Parietal lobe (tissue), 2 donors: Measurements from ENCODE around the genes BRDT and BCAR3.

DNA sequence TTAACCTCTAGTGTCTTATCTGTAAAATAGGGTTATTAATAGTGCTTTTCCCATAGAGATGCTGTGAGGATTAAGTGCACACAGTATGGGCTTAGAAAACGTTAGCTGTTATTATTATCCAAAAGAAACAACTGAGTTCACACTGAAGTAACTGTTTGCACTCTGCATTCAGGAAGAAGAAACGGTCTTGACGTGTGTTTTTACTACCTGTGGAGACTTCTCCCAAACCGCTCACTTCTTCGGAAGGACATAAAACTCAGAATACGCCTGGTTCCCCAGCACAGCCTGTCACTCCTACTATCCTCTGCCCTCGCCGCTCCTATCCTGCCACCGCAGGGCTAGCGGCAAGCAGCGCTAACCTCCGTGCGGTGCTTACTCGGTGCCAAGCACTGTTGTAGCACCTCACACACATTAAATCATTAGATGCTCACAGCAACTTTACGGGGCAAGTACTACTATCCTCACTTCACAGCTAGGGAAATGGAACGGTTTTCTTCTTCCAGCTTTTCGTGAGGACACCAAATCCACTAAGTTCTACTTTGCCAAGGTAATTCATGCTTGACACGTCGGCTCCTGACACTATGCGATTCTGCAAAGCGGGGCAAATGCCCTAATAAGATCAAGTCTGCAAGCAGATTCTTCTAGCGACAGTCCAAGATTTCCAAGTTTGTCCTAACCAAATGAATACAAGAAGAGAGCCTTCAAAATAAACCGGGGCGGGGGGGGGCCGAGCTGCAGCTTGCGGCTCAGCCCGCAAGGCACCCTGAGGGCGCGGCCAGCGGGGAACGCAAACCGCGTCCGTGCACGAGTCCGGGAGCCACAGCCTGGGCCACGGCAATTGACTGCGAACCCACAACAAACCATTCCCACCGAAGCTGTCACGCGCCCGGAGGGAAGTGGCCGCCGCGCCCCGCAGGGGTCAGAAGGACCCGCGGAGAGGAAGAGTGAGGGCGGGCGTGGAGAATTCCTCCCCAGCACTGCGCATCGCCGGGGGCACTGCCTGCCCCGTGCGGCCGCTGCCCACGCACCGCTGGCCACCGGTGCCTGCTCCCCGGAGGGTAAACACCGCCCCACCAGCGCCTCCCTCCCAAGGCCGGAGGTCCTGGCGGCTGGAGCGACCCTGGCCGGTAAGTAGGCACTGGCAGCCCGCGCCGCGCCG lies 927 bp downstream of the TGFBR3 start:
- RAMPAGE, long total RNA, result no peak

DNA sequence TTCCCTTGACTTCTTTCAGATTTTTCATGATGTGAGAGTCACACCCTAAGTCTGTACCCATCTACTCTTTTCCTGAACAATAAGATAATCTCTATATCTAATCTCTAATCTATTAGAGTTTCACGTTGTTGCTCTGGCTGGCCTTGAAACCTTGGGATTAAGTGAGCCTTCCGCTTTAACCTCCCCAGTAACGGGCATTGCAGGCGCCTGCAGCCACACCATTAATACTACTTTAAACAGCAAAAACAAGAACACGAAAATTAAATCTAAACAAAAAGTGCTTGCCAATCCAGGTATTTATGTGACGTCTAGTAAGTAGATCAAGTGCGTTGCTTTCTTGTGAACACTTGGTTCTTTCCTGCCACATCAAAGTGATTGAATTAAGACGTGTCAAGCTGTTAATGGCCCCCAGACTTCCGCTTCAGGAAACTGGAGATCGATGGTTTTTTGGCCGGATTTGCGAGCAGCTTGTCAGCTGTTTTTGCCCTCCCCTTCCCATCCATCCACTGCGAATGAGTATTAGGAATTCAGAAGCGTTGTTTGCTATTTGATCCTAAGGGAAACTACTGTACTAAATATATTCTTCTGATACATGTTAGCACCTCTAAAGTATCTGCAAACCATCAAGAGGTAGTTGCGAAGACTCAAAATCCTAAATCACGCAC lies 791 bp upstream of the BRDT start:
- RAMPAGE, long total RNA, result no peak

DNA sequence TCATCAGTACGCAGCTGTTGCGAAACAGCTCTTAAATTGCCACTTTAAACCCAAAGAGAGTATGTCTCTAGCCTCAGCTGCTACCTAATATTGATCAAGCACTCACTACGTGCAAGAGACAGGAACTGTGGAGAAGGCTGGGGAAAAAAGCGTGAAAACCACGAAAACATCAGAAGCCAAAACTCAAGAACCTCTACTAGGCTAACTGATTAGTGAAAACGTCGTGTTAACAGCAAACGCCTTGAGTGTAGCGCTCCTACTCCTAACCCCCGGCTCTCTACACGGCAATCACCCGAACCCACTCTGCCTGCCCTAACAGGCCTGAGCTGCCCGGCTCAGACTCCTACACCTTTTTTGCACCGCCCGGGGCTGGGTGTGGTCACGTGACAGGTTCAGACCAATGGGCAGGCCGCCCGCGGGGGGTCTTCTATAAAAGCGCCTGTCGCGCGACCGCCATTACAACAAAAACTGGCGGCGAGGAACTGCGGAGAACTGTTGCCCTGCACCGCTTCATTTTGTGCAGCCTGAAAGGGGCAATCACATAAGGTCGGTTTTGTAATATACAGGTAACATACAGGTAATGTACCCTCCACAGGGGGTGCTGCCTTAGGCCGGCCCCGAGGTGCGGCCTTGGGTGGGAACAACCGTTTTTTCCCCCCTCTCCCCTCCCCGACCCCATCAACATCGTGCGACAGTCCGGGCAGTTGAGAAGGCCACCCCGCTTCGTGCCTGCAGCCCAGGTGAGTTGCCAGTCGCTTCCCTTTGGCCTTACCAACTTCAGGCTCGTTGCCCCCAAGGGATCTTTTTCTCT lies at the start of gene BRDT:
Gene BRDT (plus strand): TSS at position 459 of the 811 bp plus-strand sequence.
- RAMPAGE, long total RNA, result no peak

DNA sequence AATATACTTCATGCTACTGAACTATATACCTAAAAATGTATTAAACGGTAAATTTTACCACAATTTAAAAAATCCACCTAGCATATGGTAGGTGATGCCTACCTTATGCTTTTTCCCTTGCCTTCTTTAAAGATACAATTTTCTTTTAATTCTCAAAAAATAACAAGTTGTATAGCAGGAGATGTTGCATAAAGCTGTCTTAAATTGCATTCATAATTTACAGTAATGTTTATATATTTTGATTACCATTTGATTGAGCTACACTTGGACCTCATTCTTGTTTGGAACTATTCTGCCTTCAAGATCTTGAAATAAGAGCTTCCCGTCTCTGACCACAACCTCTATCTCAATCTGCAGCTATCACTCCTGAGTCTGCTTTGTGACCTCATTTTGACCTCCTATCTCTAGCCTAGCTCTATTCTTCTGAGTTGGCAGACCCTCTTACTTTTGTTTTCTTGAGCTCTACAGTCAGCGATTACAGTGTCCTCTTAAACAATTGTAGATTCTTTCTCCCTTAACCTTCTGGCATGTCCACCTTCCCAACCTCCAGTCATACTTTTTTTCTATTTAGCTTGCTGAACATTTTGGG lies 18.9 kb downstream of the RPAP2 start:
- RAMPAGE, long total RNA, result no peak

GRCh38 chr1:92694273-92694586 lies 90.7 kb downstream of the EVI5 start:
- RAMPAGE, long total RNA, result no peak

DNA sequence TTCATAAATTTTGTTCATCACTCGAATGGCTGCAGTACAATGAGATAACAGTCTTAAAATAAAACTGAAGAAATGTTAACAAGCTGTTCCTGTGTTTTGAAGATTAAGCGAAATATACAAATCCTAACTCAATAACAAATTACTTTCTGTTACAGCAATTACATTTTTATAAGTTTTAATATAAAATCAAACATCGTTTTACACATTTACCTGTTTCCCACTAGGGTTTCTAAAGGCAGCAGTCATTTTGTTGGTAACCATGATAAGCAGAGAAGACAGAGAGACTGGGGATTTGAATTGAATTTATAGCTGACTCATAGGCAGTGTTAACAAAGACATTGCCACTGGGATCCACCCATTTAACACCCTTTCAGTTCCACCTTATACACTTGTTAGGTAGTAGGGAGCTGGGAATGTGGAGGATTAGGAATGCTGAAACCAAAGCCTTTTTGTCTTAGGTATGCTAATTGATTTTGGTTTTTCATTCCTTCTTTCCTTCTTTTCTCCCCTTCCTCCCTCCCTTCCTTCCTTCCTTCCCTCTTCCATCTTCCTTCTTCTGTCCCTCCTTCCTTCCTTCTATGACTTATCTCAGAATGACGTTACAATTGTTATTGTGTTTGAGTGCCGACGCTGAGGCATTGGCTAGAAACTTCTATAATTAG lies 7.4 kb upstream of the EVI5 start:
- RAMPAGE, long total RNA, result no peak

DNA sequence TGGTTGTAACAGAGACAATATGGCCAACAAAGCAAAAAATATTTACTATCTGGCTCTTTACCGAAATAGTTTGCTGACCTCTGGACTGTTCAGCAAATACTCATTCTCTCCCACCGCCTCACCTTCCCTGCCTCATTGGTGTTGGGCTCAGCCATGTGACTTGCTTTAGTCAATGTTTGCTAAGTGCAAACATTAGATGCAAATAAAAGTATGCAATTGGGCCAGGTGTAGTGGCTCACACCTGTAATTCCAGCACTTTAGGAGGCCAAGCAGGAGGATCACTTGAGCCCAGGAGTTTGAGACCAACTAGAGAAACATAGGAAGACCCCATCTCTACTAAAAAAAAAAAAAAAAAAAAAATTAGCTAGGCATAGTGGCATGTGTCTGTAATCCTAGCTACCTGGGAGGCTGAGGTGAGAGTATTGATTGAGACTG lies 55.1 kb downstream of the RPL5 start:
- RAMPAGE, long total RNA, result no peak

GRCh38 chr1:92960208-92960998 lies 859 bp downstream of the DIPK1A start:
- RAMPAGE, long total RNA, result no peak

GRCh38 chr1:93033899-93034098 lies 45.3 kb upstream of the MTF2 start:
- RAMPAGE, long total RNA, result no peak

DNA sequence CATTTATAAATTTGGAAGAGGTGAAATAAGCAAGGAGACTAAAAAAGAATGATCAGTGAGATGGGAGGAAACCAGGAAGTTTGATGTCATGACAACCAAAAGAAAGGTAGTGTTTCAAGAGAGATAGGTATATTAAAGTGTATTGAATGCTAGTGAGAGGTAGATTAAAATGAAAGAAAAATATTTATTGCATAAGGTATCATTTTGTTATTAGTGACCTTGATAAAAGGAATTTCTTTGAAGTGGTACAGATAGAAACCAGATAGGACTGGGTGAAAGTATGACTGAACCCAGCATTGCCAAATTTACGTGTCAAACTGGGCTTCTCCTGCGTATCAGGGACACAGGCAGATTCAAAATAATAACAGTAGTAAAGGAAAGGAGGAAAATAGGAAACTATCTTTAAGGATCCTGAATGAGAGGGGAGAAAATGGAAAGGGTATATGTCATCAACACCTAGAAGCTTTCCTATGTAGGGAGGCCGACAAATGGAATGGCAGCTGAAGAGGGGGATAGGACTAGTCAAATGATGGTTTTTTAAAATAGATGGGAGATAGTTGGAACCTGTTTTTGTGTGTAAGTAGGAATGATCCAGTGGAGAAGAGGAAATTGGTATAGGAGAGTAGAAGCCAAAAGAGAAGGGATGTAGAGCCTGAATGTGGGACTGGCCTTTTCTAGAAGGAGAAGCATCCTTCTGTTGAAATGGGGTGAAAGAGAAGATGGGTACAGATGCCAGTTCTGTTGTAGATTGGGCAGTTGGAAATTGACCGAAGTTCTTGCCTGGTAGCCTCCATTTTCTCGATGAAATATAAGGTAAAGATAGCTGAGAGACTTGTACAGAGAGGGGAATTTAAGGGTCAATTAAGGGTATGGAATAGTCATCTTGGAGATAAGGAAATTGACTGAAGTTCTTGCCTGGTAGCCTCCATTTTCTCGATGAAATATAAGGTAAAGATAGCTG lies 48.8 kb downstream of the TMED5 start:
- RAMPAGE, long total RNA, result no peak

GRCh38 chr1:93449002-93449865 lies 1.3 kb downstream of the FNBP1L start:
- RAMPAGE, long total RNA, result no peak

DNA sequence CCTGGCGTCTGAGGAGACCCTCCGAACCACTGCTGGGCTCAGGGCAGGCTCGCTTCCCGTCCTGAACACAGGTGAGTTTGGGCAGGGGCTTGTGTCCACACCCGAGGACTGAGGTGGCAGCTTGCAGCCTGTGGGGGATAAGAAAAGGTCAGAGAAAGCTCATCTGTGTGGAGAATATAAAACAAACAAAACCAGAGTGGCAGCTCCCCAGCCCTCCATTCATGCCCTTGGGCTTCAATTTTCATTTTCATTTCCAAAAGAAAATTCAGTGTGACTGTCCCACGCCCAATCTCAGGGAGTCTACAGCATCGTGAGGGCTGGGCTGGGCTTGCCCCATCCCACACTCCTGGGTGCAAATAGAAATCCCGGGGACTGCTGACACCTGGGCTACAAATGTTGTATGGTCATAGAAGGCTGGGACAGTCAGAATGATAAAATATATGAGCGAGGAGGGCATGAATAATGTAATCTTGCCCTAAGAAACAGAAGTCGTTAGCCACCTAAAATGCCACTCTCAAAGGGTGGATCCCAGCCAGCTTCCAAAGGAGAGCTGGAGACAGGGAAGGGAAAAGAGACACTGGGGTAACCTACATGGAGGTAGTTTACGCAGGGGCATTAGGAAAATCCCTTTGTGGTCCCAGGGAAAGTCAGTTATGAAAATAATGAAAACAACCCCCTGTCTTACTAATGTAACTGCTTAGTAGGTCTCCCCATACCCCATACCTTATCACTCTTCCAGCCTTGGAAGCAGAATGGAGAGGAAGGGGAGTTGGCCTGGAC lies 98.6 kb downstream of the BCAR3 start:
- RAMPAGE, long total RNA, result no peak

DNA sequence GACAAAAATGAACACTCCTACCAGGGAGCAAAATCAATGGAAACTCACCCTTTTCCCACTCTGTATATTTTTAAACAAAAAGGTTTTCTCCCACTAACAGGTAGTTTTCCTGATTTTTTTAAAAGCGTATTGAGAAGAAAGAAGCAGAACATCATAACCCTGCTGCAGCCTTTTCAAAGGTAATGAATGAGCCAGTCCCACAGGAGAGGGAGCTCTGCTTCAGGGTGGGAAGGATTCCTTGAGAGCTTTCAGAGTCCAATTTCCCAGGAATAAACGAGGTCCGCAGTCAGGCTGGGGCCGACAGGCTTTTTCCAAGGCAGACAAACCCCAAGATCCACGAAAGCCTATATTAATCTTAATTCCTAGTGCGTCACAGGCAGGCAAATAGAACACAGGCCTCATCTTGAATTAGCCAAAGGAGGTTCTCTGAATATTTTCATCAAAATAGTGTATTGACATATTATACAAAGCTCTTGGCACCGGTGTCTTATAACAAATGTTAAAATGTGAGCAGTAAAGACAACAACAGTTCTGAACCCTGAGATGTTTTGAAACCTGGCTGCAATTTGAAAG lies 68.7 kb downstream of the BCAR3 start:
- RAMPAGE, long total RNA, result no peak

DNA sequence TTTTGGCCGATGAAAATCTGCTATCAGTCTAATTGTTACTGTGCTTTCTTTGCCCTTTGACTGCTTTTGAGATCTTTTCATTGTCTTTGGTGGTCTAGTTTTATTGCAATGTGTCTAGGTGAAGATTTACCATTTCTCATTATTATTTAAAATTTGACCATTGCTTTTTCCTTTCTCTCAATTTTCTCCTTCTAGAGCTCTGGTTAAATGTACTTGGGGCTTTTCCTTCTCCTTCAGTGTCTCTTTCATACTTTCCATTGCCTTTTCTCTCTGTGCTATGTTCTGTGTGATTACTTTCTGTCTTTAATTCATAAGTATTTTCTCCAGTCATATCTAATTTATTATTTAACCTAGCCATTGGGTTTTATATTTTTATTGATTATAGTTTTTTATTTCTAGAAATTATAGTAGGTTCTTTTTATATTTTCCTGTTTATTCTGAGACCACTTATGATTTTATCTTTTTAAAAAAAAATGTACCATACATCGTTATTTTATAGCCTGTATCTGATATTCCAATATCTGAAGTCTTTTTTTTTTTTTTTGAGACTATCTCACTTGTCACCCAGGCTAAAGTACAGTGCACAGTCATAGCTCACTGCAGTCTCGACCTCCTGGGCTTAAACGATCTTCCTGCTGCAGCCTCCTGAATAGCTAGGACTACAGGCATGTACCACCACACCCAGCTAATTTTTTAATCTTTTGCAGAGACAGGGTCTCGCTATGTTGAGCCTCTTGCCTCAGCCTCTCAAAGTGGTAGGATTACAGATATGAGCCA lies 25.4 kb downstream of the BCAR3 start:
- RAMPAGE, long total RNA, result no peak

DNA sequence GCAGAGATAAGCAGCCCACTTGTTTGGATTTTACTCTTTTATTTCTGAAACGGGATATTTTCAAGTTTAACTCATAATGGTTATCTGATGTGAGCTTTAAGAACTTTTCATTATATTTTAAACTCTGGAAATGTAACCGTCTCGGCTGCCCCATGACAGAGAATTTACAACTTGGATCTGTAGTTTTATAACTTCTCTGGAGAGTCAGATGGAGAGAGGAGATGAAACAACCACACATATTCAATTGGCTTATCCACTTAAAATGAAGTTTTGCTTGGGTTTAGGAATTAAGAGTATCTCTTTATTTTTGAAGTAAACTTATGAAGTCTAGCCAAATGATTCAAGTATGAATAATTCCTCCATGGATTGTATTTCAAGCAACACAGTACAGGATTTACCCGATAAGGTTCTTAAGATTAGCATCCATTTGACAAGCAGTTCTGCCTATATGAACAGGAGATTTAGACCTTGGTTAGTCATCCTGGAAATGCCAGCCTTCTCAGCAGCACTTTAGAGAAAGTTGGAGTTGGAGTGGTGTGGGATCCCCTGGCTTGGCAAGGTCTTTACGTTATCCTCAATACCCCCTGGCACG lies 1.7 kb downstream of the BCAR3 start:
- RAMPAGE, long total RNA, result no peak

- RAMPAGE, long total RNA, result no peak
Measured at GRCh38 chr1:93681504-93682452, at the start of gene BCAR3. BCAR3 (minus strand) TSS chr1:93681837.

GRCh38 chr1:93730721-93731218 lies 49.1 kb upstream of the BCAR3 start:
- RAMPAGE, long total RNA, result no peak

DNA sequence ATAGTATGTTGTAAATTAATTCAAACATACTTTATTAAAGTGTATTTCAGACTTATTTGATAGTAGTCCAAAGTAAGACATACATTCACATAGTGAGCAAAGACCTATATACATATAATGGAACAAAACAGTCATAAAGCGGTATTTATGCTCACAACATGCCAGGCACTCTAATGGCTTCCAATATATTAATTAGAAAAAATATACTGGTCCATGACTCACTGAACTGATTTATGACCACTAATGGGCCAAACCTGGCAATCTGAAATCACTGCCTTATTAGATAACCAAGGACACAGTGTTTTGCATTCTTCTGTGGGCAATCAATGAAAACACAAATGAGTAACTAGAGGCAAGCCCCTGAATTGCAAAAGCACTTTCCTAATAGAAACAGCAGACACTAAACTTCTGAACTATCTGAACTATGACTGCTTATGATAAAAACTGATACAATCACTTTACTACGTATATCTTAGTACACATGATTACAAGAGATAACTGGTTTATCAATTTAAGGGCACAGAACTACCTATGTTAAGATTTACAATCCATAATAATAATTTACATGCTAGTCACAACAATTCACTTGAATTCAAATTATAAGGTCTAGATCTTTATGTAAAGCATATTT lies 3.5 kb downstream of the GCLM start:
- RAMPAGE, long total RNA, result no peak

GRCh38 chr1:93963368-93964082 lies 54.3 kb upstream of the GCLM start:
- RAMPAGE, long total RNA, result no peak

GRCh38 chr1:94101163-94101902 lies 19.6 kb downstream of the ABCA4 start:
- RAMPAGE, long total RNA, result no peak